H4 (cell line): ENCODE measurements around the genes BUD13 and SIDT2.

- RAMPAGE, long total RNA, result no peak
These were observed 102.2 kb upstream of the NNMT start for GRCh38 chr11:114193716-114194733.

GRCh38 chr11:114262613-114263219 lies 33.5 kb upstream of the NNMT start:
- RAMPAGE, long total RNA, result no peak

- RAMPAGE, long total RNA, result no peak
These were observed 3.9 kb upstream of the NNMT start for GRCh38 chr11:114292213-114292737.

DNA sequence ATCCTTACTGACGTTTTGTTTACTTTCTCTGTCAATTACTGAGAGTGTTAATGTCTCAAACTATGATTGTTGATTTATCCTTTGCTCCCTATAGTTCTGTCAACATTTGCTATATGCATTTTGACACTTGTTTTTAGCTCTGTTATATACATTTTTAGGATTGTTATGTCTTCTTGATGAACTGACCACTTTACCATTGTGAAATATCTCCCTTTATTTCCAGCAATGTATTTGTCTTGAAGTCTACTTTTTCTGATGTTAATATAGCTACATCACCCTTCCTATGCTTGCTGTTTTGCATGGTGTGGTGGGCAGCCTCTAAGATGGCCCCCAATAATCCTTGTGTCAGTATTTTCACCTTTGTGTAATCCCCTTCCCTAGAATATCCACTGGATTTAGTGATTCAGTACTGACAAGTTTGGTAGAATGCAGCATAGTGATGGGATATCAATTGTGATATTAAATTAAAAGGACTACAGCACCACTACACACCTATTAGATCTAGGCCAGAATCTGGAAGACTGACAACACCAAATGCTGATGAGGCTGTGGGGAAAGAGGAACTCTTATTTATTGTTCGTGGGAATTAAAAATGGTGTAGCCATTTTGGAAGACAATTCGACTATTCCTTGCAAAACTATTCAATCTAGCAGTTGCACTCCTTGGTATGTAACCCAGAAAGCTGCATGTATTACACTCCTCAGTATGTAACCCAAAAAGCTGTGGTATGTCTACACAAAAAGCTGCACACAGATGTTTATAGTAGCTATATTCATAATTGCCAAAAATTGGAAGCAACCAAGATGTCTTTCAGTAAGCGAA lies 4.6 kb downstream of the NNMT start:
- RAMPAGE, long total RNA, result no peak

GRCh38 chr11:114308077-114309390 lies 12.3 kb downstream of the NNMT start:
- RAMPAGE, long total RNA, result no peak

DNA sequence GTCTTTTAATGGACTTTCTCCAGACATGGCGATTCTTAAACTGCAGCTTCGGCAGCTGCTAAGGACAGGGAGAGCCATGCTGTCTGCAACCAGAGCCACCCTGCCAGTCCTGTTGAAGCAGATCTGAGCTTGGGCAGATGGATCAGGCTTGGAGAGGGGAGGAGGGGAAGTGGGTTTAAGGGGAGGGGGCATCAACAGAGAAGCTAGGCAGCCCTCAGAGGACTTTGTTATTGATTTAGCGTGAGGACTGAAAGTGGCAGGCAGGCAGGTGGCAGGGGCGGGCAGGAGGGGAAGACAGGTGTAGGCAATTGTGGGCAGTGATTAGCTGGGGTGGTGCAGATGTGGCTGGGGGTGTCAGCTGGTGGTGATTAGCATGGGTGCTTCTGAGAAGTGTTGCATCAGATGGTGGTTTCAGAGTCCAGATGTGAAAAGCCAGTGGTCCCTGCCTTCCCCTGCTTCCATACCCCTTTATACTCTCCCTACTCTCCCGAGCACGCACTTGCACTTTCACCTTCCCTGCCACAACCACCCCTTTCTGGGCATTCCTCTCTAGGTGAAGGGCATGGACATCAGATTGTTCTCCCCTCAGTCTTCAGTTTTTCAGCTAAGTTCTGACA lies 435.5 kb upstream of the CADM1 start:
- RAMPAGE, long total RNA, result no peak

- RAMPAGE, long total RNA, result start-site peak on the minus strand at chr11:116772977-116772992, 32 reads
These were observed at the start of gene BUD13 for GRCh38 chr11:116772361-116773460. TSS of gene BUD13 (minus strand) at chr11:116772987.

- RAMPAGE, long total RNA, result no peak
These were observed 3.0 kb upstream of the APOA4 start for GRCh38 chr11:116826021-116826569.

GRCh38 chr11:116831763-116832155 lies 2.1 kb downstream of the APOC3 start:
- RAMPAGE, long total RNA, result no peak

GRCh38 chr11:116832169-116833270 lies 2.8 kb downstream of the APOC3 start:
- RAMPAGE, long total RNA, result no peak

DNA sequence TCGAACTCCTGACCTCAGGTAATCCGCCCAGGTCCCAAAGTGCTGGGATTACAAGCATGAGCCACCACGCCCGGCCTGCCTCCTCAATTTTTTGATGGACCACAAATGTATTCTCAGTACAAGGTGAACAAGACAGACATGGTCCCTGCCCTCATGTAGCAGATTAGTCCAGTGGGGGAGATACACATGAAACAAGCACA lies 76.9 kb upstream of the APOA1 start:
- RAMPAGE, long total RNA, result no peak

DNA sequence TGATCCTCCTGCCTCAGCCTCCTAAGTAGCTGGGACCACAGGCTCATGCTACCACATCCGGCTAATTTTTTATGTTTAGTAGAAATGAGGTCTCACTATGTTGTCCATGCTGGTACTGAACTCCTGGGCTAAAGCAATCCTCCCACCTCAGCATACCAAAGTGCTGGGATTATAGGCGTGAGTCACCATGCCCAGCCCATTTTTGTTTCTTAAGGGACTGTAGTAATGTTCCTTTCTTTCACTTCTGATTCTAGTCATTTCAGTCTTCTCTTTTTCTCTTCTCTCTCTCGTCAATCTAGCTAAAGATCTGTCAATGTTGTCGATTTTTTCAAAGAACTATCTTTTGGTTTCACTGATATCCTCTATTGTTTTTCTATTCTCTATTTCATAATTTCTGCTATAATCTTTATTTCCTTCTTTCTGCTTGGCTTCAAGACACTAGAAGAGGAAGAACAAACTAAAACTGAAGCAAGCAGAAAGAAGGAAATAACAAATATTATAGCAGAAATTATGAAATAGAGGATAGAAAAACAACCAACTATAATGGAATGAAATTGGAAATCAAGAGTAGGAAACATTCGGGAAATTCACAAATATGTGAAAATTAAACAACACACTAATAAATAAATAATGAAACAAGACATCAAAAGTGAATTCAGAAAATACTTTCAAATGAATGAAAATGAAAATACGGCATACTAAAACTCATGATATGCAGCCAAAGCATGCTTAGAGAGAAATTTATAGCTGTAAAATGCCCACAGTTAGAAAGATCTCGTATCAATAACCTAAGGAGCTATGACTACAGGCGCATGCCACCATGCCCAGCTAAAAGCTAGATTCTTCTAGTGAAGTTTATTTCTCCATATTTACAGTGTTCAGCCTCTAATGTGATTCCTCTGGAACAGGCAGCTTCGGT lies 111.2 kb upstream of the APOA1 start:
- RAMPAGE, long total RNA, result no peak

DNA sequence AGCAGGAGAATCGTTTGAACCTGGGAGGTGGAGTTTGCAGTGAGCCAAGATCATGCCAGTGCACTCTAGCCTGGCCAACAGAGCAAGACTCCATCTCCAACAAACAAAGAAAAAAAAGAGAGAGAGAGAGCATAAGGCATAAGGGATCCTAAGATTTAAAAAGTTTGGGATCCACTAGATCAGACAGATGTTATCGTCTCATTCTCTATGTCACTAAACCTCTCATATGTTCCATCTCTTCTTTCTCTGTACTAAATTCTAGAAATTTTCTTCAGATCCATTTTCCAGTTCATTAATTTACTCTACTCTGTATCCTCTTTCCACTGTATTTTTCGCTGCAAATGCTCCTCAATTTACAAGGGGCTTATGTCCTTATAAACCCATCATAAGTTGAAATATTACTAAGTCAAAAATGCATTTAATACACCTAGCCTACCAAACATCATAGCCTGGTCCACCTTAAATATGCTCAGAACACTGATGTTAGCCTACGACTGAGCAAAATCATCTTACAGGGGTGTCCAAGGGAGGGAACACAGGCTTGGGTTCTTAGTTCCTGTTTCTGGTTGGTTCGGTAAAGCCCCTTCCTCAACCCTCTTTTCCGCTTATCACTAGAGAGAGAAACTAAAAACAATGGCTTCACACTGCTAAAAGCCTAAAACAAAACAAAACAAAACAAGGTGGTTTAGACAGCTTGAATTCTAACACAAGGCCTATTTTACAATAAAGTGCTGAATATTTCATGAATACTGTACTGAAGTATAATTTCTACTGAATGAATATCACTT lies 118.3 kb downstream of the SIK3 start:
- RAMPAGE, long total RNA, result no peak

- RAMPAGE, long total RNA, result no peak
These were observed 10.4 kb upstream of the SIDT2 start for GRCh38 chr11:117167690-117169022.

DNA sequence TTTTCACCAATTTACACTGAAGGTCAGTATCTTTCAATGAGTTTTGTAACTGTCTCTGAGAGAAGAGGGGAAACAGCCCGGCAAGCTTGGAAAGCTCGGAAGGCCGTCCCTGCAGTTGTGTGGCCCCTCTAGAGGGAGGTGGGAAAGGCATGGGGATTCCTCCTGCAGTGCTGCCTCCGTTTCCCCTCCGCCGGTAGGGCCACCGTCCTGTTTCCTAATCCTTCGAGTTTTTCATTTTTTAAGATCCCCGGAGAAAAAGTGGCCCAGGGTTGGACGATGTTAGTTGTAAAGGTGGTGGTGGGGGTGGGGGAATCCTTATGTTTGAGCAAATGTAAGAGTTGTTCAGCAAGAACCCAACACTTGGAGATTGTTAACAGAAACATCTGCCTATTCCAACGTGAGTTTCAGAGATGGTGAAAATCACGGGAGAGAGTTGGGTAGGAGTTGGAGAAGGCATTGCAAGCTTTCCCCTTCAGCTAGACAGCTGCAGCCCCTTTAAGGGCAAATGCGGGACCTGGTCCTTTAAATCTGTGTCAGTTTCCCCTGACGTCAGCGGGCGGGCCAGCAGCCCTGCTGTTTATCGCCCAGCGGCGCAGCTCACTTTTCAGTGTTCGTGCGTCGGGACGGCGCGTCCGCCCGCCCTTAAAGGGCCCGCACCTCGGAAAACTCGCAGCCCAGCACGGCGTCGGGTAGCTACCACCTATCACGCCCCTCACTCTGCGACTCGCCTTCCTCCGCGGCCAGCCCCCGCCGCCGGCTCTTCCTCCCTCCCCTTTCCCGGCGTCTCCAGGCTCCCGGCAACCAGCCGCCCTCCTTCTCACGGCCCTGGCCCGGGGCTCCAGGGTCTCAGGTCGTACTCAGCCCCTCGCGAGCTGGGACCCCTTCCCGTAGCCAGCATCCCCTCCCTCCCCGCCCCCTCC lies at the start of gene SIDT2:
Gene SIDT2, plus strand, starts transcription at position 607 of the 920 bp plus-strand sequence.
- RAMPAGE, long total RNA, result no peak

GRCh38 chr11:117193698-117194176 lies 5.4 kb upstream of the TAGLN start:
- RAMPAGE, long total RNA, result no peak

DNA sequence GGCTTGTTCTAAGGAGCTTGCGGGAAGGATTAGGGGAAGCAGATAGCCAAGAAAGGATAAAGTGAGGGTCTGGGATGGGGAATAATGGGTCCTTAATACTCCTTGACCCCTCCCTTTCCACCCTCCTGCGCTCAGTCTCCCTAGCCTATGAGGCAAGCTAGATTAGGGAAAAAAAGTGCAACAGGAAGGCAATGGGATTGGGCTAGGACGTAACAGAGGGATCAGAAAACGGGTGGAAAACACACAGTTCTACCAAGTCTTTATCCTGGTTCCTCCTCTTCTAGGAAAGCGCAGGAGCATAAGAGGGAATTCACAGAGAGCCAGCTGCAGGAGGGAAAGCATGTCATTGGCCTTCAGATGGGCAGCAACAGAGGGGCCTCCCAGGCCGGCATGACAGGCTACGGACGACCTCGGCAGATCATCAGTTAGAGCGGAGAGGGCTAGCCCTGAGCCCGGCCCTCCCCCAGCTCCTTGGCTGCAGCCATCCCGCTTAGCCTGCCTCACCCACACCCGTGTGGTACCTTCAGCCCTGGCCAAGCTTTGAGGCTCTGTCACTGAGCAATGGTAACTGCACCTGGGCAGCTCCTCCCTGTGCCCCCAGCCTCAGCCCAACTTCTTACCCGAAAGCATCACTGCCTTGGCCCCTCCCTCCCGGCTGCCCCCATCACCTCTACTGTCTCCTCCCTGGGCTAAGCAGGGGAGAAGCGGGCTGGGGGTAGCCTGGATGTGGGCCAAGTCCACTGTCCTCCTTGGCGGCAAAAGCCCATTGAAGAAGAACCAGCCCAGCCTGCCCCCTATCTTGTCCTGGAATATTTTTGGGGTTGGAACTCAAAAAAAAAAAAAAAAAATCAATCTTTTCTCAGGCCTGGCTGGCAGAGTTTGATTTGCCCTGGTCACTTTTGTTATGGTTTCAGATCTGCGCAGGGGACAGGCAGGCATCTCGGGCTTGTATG lies 5.0 kb downstream of the TAGLN start:
- RAMPAGE, long total RNA, result no peak

DNA sequence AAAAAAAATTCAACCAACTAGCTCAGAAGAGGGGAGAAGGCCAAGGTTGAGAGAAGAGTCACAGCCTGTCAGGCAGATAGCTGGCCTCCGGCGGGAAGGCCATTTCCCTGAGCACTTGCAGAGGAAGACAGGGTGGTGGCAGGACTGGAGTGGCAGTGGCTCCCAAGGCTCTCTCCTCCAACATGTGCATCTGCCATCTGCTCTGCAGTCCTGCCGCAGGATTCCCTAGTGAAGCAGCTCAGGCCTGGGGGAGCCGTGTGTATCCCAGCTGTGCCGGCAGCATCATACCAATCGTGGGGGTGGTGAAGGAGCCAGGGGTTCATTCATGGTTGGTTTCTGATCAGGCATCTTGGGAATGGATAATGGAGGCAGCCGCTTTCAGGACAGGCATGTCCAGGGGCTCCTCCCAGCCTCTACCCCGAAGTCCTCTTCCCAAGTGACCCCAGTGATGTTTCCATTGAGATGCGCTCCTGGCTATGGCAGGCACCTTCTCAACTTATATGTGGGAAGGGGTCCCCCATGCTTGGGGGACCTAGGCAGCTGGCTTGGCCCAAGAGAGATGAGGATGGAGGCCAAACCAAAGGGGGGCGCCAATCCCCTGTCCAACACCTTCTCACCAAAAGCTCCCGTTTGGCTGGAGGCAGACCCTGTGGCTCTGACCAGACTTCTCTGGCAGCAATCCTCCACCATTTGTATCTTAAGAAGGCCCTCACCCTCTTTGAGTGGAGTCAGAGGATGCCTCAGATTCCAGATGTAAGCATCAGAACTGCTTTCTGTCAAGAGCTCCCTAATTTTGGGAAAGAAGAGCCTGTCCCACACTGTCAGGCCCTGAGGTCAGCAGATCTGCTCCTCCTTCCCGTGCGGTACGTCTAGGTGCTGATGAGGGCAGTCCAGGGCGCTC lies 6.2 kb downstream of the TAGLN start:
- RAMPAGE, long total RNA, result no peak

- RAMPAGE, long total RNA, result no peak
These were observed 7.4 kb downstream of the PCSK7 start for GRCh38 chr11:117224181-117225118.

GRCh38 chr11:117228261-117228555 lies 3.7 kb downstream of the PCSK7 start:
- RAMPAGE, long total RNA, result no peak